Melanocyte of skin (primary cell): ENCODE data around the gene HSPA12A.

DNA sequence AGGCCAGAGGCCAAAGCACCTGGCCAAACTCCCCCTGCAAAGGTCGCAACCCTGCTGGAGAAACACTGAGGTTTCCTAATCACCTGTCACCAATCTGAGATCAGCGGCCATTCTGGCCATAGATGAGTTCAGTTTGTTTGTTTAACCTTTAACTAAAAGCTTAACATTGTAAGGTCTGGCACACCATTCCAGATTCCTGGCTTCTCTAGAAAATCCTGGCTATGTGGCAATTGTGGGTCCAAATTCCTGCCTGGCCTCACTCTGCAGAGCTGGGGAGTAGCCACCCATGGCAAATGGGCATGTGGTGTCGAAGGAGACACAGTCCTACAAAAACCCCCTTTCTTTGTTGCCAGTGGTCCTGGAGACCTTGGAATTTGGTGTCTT lies 65.8 kb downstream of the GFRA1 start:
- CAGE, long polyA plus RNA, 2 experiments: no peak in any of the 2 experiments

- CAGE, long polyA plus RNA, 2 experiments: no peak in any of the 2 experiments
Observed at GRCh38 chr10:116608954-116609254, 18.1 kb downstream of the PNLIPRP1 start.

DNA sequence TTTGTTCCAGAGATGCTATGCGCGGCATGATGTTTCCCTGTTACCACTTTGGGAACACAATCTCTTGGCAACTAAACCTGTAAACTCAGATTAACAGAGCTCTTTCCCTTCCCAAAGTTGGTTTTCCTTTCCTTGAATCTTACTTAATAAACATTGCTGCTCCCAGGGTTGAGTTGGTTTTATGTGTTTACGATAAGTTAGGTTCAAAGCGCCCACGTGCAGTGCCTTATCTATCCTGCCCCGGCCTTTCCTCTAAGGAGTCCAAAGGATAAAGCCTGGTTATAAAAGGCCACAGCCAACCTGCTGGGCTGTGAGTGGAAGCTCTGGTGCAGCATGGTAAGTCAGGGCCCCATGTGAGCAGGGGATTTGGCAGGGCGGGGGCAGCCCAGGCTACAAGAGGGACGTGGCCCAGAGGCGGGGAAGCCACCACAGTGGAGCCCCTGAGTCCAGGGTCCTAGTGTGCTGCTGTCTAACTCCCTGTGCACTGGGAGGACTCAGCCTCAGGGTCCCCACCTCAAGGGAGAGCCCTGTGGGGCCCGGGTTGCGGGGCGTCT lies 30.0 kb downstream of the PNLIPRP1 start:
- CAGE, long polyA plus RNA, 2 experiments: no peak in any of the 2 experiments

- CAGE, long polyA plus RNA, 2 experiments: no peak in any of the 2 experiments
Observed at GRCh38 chr10:116741779-116742387, 483 bp downstream of the HSPA12A start.

DNA sequence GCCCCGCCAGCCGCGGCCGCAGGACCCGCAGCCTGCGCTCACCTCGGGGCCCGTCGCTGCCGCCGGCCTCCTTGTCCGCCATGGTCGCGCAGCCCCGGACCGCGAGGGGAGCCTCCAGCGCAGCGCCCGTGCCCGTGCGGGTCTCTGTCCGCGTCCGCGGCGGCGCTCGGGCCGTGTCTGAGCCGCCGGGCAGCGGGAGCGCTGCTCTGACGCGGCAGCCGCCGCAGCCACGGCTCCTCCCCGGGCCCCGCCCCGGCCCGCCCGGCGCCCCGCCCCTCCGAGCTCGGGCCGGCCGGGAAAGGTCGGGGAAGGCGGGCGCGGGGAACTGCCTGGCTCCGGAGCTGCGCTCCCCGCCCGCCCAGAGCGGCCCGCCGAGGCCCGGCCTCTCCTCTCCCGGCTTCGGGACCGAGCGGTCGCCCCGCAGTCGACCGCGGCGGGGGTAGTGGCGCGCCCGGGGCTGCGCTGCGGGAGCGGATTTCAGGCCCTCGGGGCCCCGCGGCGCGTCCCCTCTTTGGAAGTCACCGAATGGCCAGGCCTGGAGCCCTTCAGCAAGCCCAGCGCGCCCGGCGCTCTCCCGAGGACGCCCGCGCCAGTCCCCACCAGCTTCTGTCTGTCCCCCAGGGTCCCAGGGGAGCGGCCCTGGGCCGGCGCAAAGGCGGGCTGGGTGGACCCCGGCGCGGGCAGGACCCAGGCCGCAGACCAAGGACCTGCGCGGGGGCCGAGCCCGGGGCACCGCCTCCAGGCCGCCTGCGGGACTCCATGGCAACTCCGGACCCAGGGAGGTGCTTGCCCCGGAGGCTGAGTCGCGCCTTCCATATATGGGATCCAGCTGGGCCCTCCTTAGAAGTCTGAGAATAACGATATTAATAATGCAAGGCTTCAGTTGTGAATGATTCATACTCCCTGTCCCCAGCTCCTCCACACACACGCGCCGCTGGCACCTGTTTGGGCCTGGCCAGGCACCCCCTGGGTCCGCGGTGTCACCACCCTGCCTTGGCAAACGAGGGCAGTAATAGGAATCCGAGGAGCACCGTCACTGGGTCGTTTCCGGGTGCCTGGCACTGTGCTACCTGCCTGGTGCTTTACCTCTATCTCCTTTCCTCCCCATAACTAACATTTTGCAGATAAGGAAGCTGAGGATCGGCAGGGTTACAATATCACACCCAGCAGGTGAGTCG lies at the start of gene HSPA12A:
HSPA12A (minus strand) TSS at position 179 of the 1,178 bp plus-strand sequence.
- CAGE, long polyA plus RNA, 2 experiments: no peak in any of the 2 experiments

- CAGE, long polyA plus RNA, 2 experiments: no peak in any of the 2 experiments
Observed at GRCh38 chr10:116847780-116848880, 1.2 kb upstream of the ENO4 start.

DNA sequence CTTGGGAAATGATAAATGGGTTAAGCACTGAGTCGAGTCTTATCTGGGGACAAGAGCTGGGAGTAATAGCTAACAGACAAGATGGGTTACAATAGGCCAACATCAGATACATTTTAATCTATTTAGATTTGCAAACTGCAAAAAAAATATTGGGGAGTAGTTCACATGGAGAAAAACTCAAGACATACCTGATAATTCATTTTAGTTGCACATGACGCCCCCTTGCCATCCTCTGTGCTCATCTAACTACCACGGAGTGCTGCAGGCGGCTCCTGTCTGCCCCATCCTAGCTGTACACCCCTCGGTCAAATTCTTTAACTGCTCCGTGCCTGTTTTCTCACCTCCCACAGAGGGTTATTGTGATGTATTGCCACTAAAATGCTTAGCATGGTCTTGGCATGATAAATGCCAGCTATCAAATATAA lies 34.4 kb downstream of the SLC18A2 start:
- CAGE, long polyA plus RNA, 2 experiments: no peak in any of the 2 experiments

DNA sequence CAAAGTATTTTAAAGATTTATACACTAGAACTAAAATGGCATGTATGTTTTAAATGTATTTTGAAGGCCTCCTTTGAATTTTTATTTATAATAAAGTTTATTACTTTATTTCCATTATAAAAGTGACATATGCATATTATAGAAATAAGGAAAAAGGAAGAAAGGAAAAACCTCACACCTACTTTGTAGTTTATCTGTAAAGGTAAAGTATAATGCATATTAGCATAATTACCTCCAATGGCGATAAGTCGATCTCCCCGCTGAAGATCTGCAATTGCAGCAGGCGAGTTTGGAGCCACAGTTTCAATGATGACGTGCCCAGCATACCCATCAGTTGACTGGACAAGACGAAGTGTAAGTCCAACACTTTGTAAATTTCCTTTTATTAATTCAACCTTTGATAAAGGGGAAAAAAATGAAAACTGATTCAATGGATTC lies 49.1 kb downstream of the SLC18A2 start:
- CAGE, long polyA plus RNA, 2 experiments: no peak in any of the 2 experiments

GRCh38 chr10:117373829-117374169 lies 1.4 kb downstream of the PDZD8 start:
- CAGE, long polyA plus RNA, 2 experiments: no peak in any of the 2 experiments

- CAGE, long polyA plus RNA, 2 experiments: no peak in any of the 2 experiments
Observed at GRCh38 chr10:117531857-117533220, 10.2 kb upstream of the EMX2 start.

GRCh38 chr10:117734469-117735449 lies 192.2 kb downstream of the EMX2 start:
- CAGE, long polyA plus RNA, 2 experiments: no peak in any of the 2 experiments

- CAGE, long polyA plus RNA, 2 experiments: no peak in any of the 2 experiments
Observed at GRCh38 chr10:119025219-119025663, 4.3 kb upstream of the NANOS1 start.

GRCh38 chr10:119050402-119051500 lies 21.2 kb downstream of the NANOS1 start:
- CAGE, long polyA plus RNA, 2 experiments: no peak in any of the 2 experiments

DNA sequence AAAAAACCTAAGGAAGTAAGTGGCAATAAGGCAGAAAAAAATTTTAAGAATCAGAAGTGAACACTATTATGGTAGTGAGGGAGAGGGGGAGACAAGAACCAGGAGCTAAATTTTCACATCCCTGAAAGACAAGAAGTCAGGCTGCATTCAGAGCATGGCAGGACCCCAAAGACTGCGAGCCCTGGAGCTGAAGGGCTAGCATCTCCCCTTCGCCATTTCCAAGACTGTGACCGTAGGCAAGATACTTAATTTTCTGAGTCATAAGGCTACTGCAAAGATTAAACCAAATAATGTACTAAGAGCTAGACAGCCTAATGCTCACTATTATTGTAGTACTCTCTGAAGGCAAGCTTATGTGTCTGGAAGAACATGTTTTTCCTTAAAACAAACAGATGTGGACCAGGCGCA lies 14.1 kb downstream of the EIF3A start:
- CAGE, long polyA plus RNA, 2 experiments: no peak in any of the 2 experiments

GRCh38 chr10:119209342-119209906 lies 2.1 kb downstream of the GRK5 start:
- CAGE, long polyA plus RNA, 2 experiments: no peak in any of the 2 experiments

DNA sequence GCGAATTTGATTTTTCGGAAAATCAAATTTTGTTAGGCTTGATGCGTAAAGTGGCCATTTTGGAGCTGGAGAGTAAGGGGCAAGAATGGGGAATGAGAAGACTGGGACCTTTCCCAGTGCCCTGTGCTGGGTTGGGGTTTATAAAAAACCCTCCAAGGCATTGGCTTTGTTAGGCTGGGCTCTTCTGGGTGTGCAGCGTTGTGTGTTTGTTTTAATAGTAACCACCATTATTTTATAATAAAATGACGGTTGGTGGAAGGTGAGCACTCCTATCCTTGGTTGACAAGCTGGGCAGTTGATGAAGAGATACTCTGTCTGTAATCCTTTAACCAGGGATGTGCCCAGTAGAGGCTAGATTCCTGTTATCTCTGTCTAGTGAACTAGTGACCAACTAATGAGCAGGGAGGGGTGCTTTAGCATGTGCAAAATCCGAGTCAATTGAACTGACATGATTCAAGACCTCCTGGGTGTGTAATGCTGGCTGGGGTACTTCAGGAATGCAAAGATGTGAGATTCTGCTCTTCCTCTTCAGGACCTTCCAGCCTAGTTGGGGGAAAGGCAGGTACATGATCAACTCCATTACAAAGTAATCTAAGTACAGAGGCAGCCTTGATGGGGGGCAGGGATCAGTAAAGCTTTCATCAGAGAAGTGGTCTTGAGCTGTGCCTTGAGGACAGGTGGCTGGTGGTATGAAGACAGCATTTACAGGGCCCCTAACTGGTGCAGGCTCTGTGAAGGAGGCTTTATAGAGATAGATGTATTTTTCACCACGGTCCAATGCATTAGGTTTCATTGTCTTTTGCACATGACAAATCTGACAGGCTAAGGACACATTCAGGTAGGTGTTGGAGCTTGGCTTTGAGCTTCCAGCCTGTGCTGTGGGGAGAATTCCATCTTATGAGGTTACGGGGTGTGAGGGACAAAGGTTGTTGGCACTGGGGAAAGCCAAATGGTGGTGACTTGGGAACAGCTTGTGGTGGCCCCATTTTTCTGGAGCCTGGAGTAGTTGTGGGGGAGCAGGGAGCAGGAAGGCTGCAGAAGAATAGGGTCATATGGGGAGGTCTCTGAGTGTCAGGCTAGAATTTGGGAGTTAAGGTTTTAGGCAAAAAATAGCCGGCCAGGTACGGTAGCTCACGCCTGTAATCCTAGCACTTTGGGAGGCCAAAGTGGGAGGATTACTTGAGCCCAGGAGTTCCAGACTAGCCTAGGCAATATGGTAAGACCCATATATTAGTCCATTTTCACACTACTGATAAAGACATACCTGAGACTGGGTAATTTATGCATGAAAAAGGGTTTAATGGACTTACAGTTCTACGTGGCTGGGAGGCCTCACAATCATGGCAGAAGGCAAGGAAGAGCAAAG lies 22.2 kb downstream of the GRK5 start:
- CAGE, long polyA plus RNA, 2 experiments: no peak in any of the 2 experiments

DNA sequence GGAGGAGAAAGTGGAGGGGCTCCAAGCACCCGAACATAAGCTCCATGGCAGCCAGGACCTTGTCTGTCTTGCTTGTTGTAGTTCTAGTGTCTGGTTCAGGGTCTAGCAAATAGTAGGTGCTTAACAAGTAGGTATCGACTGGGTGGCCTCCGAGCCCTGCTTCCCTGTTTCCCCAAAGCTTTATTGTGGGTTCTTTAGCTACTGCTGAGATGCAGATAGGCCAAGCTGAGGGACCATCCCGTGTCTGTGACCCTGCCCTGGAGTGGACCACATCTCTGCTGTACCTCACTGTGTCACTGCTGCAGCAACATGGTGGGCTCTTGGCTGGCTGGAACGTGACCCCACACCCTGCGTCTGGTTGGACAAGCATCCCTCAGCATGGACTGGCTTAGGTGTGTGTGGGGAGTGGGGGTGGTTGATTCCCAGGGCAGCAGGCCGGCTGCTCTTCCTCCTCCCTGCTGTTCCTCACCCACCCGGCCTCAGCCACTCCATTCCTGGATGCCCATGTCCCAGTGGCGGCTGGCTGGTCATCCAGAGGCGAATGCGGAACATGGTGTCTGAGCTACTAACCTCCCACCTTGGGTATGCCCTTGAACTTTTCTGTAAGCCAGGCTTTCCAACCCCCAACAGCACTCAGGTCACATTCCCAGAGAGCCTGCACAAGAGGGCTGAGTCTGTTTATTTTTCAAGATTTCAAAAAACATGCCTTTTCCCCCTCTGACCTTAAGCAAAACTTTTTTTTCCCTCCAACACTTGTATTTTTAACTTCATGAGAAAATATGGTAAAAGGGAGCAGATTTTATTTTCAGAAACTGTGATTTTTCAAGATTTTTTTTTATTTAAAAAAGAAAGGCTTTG lies 81.2 kb downstream of the GRK5 start:
- CAGE, long polyA plus RNA, 2 experiments: no peak in any of the 2 experiments

DNA sequence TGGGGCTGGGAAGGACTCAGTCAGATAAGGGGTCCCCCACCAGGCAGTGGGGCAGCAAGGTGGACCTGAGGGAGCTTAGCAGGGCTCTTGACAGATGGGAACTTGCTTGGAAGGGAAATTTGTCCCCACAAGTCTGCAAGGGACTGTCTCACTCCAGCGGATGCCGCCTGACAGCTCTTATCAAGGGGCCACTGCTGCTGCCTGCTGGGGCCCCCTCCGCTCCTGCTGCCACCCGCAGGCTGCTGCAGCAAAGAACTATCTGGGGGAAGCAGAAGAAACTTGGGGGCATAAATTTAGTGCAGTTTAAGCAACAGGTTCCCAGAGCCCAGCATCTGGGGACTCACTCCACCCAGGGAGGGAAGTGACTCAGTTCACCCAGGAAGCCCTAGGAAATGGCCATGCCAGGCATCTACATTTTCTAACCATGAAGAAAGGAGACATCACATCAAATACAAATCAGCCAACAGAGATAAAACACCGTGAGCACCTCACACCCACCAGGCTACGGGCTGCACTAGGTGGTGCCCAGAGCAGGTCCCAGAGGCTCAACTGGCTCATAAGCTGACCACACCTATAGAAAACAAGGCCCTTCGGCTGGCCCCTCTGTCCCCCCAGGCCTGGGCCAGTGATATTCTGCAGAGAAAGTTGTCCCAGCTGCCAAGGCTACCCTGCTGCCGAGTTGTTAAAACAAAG lies 3.8 kb downstream of the RGS10 start:
- CAGE, long polyA plus RNA, 2 experiments: no peak in any of the 2 experiments

DNA sequence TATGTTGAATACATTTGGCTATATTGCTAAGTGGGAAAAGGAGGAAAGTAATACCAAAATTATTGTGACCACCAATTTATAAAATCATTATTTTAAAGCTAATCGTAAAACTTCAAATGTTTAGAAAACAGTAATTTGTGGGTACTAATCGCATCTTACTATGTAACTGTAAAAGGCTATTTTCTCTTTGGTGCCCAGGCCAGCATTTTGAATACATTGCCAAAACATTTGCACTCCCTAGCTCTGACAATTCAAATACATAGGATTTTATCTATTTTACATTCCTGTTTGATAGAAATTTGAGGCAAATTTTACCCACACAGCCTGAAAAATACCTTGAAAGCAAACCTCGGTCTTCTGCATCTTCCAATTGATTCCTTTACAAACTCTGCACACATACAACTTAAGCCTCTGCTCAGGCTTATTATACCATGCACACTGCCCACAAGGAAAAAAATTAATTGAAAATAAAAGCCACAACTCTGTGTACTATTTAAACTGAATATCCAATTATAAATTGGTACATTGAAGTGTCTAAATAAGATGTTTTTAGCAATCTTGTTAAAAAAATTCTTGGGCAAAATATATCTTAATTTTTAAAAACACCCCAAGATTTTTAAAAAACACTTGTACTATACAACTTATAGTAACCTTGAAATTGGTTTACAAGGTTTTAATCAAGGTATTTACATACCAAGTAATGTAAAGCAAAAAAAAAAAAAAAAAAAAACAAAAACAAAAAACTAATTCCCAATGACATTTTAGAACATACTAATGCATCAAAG lies 22.7 kb downstream of the TIAL1 start:
- CAGE, long polyA plus RNA, 2 experiments: no peak in any of the 2 experiments

DNA sequence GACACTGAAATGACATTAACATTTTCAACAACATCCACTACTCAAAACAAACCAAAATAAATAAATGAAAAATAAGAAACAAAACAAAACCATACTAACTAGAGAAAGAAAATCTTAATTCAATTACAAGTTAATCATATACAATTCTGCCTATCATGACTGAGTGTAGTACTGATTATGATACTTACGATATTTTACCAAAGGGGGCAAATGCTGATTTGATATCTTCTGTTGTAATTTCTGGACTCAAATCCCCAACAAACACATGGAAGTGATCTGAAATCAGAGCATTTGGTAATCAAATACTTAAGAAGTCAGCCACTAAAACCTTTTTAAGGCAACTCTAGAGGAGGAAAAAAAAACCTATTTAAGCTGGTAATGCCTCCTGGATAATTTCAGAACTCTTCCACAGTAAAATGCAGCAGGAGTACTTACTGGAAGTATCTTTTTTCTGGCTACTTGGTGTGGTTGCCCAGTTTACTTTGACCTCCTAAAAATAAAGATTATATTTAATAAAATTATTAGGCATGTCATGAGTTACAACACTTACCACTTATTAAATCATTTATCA lies 14.9 kb downstream of the TIAL1 start:
- CAGE, long polyA plus RNA, 2 experiments: no peak in any of the 2 experiments